Measurements from ENCODE around the genes PADI4 and ARHGEF10L.

DNA sequence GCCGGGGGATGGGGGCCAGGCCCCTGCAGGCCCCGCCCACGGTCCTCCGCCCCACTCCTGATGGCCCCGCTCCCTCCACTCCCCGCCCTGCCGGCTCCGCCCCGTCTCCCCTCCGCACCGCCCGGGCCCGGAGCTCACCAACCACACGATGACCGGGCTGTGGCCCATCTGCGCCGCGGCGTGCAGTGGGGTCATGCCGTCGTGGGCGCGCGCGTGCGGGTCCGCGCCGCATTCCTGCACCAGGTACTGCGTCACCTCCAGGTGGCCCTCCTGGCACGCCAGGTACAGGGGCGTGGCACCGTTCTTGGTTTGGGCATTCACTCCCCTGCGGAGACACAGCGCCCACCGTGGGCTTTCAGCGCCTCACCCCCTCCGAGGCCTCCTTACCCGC, 214.0 kb upstream of the CROCC start:
- PRO-cap = no peak

DNA sequence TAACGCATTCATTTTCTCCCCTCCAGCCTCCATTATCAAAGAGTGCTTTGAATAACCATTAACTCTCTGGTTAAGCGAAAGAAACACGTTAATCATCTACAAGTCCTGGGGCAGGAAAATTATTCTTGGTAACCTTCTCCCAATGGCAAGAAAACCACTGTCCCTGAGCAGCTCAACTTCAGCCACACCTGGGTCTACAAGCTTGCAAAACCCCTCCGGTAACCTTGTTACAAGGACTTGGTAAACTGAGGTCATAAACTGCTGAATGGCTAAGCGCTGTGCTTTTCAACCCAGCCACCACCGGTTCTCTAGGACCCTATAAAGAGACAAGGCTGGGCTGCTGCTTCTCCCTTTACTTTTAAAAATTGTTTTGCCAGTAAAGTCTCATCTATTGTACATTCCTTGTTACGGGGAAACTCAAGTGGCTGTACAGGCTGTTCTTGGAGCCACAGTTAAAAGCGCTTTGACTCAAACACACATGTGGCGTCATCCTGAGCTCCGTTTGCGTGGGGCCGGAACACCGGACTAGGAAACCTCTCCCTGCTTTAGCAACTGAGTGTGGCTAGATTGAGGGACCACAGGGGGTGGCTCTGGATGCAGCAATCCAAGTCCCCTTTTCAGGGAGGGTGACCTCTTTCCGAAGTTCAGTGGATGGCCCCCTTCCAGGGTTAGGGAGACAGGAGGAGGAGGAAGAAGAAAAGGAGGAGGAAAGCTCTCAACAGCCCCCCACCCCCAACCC, 156.6 kb upstream of the CROCC start:
- PRO-cap = unidirectional peak, plus-strand start at position 142 of the sequence

GRCh38 chr1:16766660-16767051, 155.1 kb upstream of the CROCC start:
- PRO-cap = unidirectional peak, minus-strand start at chr1:16766776

GRCh38 chr1:16772743-16773100, 149.0 kb upstream of the CROCC start:
- PRO-cap = no peak

DNA sequence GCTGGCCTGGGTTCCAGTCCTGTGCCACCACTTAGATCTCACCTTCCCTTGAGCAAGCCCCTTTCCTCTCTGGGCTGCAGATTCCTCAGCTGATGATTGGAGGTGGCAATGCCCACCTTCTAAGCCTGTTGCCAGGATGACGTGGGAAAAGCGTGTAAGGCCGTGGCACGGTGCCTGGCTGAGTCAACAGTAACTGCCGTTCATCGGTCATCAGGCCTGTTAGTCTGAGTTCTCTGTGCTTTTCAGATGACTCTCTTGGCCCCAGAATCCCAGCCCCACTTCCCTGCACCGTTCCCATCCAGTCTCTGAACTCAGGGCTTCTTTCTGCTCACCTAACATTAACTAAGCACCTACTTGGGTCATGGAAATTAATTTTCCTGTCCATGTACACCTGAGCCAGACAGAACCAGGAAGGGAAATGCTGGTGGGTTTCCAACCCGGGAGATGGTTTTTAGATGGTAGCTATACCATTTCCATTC, 27.3 kb downstream of the CROCC start:
- PRO-cap = no peak

DNA sequence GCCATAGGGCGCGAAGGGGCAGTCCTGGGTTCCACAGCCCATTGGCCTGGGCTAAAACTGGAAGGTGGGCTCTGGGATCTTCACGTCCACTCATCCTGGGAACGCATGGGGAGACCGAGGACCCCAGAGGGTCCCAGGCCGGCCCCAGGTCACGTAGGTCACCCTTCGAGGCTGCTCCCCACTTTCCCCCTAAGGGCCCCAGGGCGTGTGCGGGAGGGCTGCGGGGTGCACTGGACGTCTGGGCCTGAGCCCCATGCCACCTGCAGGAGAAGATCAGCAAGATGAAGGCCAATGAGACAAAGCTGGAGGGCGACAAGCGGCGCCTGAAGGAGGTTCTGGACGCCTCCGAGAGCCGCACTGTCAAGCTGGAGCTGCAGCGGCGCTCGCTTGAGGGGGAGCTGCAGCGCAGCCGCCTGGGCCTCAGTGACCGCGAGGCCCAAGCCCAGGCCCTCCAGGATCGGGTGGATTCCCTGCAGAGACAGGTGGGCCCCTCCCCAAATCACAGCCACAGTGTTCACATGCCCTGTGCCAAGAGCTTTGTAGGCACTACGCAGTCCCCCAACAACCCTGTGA, 12.4 kb downstream of the MFAP2 start:
- PRO-cap = no peak

- PRO-cap = unidirectional peak, plus-strand start at chr1:16978994
Observed at GRCh38 chr1:16978401-16979205, 1.8 kb downstream of the MFAP2 start.

- PRO-cap = no peak
Observed at GRCh38 chr1:17204641-17204906, 354 bp upstream of the PADI1 start.

DNA sequence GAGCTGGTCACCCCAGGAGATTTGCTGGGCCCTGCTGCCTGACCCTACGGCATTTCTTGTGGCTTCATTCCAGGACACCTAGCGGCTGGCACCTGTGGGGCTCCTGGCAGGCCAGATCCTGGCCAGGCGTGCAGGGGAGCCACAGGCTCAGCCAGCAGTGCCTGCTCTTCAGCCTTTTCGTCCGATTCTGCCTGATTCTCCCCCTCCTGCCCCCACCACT, 7.2 kb downstream of the PADI1 start:
- PRO-cap = no peak

- PRO-cap = no peak
Observed at GRCh38 chr1:17307796-17308408, at the start of gene PADI4. Gene PADI4, plus strand, starts transcription at chr1:17308197.

DNA sequence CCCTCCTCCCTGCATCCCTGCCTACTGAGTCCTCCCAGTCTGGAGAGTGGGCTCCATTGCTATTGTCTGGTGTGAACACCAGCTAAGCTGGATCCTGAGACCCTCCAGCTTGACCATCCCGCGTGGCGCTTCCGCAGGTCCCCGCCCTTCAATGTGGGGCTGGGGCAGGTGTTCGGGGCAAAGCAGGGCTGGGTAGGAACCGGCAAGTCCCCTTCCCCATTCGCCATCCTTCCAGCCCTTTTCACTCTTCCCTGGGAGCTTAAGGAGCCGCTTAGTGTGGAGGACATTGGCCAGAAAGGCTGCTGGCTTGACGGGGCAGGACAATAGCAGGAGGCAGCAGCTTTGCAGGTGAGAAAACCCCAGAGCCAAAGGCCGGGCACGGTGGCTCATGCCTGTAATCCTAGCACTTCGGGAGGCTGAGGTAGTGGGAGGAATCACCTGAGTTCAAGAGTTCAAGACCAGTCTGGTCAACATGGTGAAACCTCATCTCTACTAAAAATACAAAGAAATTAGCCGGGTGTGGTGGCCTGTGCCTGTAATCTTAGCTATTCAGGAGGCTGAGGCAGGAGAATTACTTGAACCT, 32.3 kb downstream of the PADI6 start:
- PRO-cap = no peak

GRCh38 chr1:17411915-17412677, 27.4 kb downstream of the RCC2 start:
- PRO-cap = no peak

- PRO-cap = no peak
Observed at GRCh38 chr1:17520571-17521158, 18.8 kb upstream of the ARHGEF10L start.

- PRO-cap = no peak
Observed at GRCh38 chr1:17539121-17539485, 395 bp upstream of the ARHGEF10L start.

GRCh38 chr1:17539486-17540309, at the start of gene ARHGEF10L:
Gene ARHGEF10L, plus strand, starts transcription at chr1:17539698.
- PRO-cap = unidirectional peak, plus-strand start at chr1:17539703

DNA sequence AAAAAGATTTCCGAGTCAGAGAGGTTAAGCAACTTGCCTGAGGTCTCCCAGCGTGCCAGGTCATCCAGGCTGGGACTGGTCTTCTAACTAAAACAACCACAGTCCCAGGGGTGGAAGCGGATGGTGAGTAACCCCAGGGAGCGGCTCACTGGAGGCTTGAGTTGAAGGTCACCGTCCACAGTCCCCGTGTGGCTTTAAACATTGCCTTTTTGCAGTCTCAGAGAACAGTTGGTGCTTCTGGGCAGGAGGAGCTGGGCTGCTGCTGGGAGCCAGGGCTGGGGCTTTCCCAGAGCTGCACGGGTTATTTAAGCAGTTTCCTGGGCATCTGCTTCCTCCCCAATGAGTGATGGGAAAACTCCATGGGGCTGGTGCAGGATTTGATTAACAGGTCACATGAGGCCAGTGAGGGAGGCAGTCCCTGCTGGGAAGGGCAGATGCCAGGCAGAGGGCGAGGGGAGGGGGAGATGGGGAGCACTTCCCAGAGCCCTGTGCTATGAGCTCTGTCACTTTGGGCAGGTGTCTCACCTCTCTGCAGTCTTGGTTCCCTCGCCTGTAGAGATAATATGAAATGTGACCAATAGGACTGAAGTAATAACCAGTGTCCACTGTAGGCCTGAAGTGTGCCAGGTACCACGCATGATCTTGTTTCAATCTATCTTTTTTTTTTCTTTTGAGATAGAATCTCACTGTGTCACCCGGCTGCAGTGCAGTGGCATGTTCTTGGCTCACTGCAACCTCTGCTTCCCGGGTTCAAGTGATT, 12.4 kb downstream of the ARHGEF10L start:
- PRO-cap = no peak

GRCh38 chr1:17593120-17593906, 53.8 kb downstream of the ARHGEF10L start:
- PRO-cap = no peak

DNA sequence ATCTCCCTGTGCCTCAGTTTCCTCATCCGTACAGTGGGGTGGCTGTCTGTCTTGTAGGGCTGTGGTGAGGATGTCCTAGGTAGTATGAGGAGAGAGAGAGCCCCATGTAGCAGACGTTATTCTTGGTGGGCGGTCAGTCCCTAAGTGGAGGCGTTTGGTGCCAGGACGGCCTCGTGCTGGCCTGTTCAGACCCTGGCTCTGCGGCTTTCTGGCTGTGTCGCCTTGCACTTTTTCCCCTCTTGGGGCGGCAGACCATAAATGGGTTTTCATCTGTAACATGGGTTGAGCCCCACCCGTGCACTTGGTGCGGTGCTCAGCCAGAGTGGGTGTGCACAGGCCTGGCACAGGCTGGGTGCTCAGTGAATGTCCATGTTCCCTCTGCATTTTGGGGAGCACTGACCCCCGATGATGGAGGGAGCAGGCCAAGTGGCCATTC, 78.2 kb downstream of the ARHGEF10L start:
- PRO-cap = no peak

DNA sequence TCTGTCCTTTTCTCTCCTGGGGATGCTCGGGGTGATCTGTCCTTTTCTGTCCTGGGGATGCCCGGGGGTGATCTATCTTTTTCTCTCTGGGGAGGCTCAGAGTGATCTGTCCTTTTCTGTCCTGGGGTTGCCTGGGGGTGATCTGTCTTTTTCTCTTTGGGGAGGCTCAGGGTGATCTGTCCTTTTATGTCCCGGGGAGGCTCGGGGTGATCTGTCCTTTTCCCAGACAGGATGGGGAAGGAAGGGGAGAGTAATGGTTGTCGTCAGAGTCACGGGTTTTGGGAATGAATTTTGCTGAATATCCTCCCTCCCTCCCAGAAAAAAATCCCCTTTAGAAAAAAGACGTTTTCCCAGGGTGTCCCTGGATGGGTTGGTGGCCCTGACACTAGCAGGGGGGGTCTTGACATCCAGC, 91.5 kb downstream of the ARHGEF10L start:
- PRO-cap = unidirectional peak, minus-strand start at position 158 of the sequence

DNA sequence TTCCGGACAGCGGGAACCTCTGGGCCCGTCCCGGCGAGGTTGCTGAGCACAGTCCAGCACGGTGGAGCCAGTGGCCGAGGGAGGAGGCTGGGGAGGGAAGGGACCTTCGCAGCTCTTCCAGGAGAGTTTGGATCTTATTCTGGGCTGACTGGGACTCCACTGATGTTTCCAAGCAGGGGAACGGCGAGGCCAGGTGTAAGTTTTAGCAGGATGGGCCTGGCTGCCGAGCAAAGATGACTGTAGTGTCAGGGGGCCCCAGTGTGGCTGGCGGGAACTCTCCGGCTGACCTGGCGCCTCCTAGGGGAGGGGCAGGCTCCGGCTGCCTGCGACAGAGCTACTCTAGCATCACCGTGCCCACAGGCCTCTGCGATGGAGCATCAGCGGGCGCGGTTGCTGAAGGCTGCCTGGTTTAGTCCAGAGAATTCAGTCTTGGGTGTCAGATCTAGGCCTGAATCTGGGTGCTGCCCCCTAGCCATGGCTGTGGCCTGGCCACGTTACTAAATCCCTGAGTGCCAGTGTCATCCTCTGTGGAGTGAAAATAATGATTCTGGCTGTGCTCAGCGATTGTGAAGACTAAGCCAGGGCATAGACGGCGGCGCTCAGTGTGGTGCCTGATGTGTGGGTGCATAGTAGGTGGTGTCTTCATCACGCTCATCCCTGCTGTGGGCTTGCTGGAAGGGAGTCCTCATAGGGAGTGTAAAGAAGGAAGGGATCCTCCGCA, 107.4 kb downstream of the ARHGEF10L start:
- PRO-cap = no peak

Measured in bile duct (tissue), 1 donor.